ENCODE data around the gene LMO3.

- PRO-cap, result no peak
- RAMPAGE, long total RNA, result no peak
Measured at GRCh38 chr12:15223617-15224123, 2.5 kb upstream of the RERG start.

DNA sequence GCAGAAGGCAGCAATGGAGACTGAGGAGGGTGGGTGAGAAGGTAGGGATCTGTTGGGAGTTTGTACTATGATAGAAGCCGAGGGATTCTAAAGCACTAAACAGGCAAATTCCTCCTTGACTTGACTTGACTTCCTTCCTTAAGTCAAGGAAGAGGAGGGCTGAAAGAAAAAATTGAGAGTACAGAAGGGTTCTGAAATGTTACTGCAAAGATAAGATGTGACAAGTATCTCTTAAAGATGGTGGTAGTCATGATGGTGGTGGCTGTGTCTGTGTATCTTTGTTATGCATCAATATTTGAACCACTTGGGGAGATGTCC lies 107.9 kb downstream of the PTPRO start:
- PRO-cap, result no peak
- RAMPAGE, long total RNA, result no peak

GRCh38 chr12:15590078-15590860 lies 198.9 kb downstream of the EPS8 start:
- PRO-cap, result no peak
- RAMPAGE, long total RNA, result no peak

DNA sequence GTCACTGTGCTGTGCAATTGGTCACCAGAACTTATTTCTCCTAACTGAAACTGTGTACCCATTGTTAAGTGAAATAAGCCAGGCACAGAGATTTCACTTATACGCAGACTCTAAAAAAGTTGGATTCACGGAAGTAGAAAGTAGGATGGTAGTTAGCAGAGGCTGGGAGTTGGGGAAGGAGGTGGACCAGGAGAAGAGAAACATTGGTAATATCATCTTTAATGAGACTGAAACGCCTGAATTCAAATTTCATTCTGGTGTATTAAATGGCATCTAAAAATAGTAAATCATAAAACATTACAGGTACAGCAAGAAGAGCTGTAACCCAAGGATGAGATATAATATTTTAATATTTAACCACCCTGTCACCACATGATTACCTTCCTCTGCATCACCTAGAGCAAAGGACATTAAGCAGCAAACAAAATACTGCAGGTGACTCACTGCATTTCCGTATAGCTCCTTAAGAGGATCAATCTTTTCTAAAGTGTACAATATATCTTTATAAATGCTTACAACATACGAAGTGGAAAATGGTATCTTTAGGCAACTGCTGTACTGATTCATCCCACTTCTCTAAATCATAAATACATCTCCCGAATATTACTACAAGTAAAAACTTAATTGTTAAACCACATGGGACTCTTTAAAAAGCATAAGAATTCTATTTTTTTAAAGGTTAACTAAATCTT lies 99.3 kb downstream of the EPS8 start:
- PRO-cap, result no peak
- RAMPAGE, long total RNA, result no peak

GRCh38 chr12:15879412-15879788 lies 2.8 kb upstream of the STRAP start:
- PRO-cap, result no peak
- RAMPAGE, long total RNA, result no peak

- PRO-cap, result no peak
- RAMPAGE, long total RNA, result no peak
Measured at GRCh38 chr12:15928765-15929389, 17.7 kb downstream of the DERA start.

DNA sequence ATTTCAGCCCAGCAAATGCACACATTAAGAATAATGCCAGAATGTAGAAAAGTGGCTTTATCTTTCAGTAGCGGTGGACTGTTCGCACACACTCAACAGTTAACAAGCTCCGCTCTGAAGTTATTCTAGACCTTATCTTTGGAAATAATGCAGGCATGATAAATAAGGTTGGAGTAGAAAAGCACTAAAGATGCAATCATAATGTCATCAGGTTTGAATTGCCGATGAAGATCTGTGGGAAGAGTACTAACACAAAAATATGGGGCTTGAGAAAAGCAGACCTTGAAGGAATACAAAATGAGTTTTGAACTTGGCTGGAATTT lies 81.6 kb downstream of the DERA start:
- PRO-cap, result no peak
- RAMPAGE, long total RNA, result no peak

DNA sequence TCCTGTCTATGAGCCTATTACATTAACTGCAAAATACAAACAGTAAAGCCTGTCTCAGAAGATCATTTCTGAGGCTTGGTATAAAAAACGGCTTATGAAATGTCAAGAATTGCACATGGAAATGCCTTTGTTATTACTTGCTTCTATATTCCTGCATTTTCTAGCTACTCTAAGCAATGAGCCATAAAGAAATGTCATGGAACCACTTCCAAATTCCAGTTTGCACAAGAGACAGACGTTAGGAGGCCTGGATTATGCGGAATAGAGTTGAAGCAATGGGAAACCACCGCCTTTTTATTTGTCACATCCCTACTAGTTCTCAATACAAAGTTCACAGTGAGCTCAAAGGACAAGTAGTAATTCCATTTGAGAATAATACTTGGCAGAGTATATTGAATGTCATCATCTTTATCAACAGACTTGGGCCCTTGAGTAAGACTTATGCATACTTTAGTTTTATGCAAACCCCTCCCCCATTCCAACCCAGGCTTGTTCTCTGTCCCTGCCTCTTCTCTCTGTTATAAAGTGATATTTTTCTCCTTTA lies 3.6 kb upstream of the SLC15A5 start:
- PRO-cap, result no peak
- RAMPAGE, long total RNA, result no peak

DNA sequence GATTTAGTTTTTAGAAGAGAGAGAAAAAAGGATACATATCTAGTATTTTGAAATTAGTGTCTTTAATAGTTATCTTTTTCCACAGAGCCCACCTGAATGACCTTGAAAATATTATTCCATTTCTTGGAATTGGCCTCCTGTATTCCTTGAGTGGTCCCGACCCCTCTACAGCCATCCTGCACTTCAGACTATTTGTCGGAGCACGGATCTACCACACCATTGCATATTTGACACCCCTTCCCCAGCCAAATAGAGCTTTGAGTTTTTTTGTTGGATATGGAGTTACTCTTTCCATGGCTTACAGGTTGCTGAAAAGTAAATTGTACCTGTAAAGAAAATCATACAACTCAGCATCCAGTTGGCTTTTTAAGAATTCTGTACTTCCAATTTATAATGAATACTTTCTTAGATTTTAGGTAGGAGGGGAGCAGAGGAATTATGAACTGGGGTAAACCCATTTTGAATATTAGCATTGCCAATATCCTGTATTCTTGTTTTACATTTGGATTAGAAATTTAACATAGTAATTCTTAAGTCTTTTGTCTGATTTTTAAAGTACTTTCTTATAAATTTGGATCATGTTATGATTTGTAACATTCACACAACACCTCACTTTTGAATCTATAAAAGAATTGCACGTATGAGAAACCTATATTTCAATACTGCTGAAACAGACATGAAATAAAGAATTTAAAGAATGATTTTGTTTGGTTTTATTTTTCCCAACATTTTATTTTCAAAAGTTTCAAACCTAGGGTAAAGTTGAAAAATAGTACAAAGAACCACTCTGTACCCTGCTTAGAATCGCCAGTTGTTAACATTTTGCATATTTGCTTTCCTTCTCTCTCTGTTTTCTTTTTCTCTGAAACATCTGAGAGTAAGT lies 16.5 kb downstream of the MGST1 start:
- PRO-cap, result no peak
- RAMPAGE, long total RNA, result no peak

DNA sequence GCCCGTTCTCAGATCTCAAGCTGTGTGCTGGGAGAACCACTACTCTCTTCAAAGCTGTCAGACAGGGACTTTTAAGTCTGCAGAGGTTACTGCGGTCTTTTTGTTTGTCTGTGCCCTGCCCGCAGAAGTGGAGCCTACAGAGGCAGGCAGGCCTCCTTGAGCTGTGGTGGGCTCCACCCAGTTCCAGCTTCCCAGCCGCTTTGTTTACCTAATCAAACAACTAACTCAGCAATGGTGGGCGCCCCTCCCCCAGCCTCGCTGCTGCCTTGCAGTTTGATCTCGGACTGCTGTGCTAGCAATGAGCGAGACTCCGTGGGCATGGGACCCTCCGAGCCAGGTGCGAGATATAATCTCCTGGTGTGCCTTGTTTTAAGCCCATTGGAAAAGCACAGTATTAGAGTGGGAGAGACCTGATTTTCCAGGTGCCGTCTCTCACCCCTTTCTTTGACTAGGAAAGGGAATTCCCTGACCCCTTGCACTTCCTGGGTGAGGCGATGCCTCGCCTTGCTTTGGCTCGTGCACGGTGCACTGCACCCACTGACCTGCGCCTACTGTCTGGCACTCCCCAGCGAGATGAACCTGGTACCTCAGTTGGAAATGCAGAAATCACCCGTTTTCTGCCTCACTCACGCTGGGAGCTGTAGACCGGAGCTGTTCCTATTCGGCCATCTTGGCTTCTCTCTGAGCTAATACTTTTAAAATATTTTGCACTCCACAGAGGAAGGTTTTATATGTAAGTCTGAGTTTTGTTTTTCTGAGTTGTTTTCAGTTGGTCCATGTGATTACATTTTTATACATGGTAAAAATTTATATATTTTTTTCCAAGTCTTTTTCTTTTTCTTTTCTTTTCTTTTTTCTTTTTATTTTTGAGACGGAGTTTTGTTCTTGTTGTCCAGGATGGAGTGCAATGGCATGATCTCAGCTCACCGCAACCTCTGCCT lies 35.4 kb downstream of the MGST1 start:
- PRO-cap, result no peak
- RAMPAGE, long total RNA, result no peak

GRCh38 chr12:16602327-16602837 lies 3.6 kb downstream of the LMO3 start:
- PRO-cap, result no peak
- RAMPAGE, long total RNA, result no peak

DNA sequence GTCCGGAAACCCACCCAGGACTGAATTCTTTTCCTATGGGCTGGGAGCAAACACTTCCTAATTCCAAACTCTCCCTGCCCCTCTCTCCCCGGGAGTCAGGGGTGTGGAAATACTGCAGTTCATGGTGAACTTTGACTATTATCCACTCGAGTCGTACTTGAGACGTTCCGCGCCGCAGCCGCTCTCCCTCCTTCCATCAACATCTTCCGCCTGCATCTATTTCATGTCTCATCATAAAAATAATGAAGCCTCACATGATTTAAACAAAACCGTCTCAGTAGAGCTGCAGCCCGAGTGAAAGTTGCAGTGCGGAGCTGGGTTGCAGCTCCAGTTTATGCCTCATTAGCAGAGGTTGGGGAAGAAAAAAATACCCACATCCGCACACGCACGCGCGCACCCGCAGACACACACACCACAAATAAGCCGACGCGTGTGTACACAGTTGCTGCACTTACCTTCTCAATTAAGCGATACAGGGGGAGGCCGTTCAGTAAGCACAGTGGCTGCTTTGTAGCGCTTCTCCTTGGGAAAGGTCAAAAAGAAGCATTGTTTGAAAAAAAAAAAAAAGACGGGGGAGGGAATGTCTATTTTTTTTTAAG lies at the start of gene LMO3:
Gene LMO3, minus strand, starts transcription at position 552 of the 599 bp plus-strand sequence.
- PRO-cap, result bidirectional peak, plus-strand start outside the sequence, minus-strand start at position 407 of the sequence
- RAMPAGE, long total RNA, result no peak

DNA sequence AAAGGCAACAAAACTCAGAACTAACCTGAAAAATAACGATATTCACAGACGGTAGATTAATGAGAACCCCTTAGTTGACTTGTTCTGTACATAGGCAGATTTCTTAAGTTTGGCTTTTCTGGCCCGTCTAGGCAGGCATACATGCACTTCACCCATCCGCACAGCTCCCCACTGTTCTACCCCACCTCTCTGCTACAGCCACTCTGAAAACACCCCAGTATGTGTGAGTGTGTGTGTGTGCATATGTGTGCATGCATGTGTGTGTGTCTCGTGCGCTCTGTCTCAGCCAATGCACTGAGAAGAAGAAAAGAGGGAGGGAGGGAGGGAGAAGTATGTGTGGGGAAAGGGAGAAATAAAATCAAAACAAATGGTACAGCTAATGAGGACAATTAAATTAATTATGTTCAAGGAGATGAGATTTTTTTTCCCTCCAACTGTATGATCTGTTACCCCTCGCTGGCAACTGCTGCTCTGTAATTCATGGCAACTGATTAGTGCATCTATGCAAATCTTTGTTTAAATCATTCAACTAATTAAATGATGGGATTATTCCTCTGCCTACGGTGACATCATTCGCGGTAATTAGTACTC lies 2.0 kb upstream of the LMO3 start:
- PRO-cap, result no peak
- RAMPAGE, long total RNA, result no peak

- PRO-cap, result no peak
- RAMPAGE, long total RNA, result no peak
Measured at GRCh38 chr12:18754227-18754752, 16.4 kb downstream of the CAPZA3 start.

GRCh38 chr12:19150193-19151332 lies 21.0 kb downstream of the PLEKHA5 start:
- PRO-cap, result no peak
- RAMPAGE, long total RNA, result no peak

DNA sequence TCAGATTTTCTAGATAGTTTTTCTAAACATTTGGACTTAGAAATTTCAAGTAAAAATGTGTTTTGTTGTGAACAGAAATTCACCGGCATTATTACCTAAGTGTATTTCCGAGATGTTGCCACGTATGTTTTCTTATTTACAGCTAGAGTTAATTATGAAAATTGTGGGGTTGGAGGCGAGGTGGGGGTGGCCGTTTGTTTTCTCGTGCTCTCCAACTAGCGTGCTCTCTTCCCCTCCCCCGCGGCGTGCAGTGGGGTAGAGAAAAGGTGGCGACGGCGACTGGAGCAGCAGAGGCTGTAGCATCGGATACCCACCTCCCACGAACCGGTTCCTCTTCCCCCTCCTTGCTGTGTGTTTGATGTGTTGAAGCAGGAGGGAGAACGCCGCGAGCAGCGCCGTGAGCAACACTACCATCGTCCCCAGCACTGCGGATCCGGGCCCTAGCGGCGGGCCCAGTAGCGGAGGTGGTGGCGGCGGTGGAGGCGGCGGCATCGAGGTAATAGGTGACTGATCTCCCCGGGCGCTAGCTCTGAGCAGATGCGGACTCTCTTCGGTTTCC lies 133.1 kb upstream of the AEBP2 start:
- PRO-cap, result no peak
- RAMPAGE, long total RNA, result no peak

GRCh38 chr12:19493657-19494065 lies 54.4 kb downstream of the AEBP2 start:
- PRO-cap, result no peak
- RAMPAGE, long total RNA, result no peak

GRCh38 chr12:19591366-19592190 lies 152.3 kb downstream of the AEBP2 start:
- PRO-cap, result no peak
- RAMPAGE, long total RNA, result no peak

GRCh38 chr12:19620206-19620540 lies 180.9 kb downstream of the AEBP2 start:
- PRO-cap, result no peak
- RAMPAGE, long total RNA, result no peak

GRCh38 chr12:19945805-19946214 lies 422.5 kb upstream of the PDE3A start:
- PRO-cap, result no peak
- RAMPAGE, long total RNA, result no peak

Measured in OCI-LY7 (cell line).